AG09319 (cell line): ENCODE results near the genes TEX10, CAVIN4, CYLC2 and SMC2.

GRCh38 chr9:100352743-100353225 lies at the start of gene TEX10:
Gene TEX10 (minus strand): TSS chr9:100352942.
- RRBS, result 1% methylated on average over 36 of the region's 49 CpGs

DNA sequence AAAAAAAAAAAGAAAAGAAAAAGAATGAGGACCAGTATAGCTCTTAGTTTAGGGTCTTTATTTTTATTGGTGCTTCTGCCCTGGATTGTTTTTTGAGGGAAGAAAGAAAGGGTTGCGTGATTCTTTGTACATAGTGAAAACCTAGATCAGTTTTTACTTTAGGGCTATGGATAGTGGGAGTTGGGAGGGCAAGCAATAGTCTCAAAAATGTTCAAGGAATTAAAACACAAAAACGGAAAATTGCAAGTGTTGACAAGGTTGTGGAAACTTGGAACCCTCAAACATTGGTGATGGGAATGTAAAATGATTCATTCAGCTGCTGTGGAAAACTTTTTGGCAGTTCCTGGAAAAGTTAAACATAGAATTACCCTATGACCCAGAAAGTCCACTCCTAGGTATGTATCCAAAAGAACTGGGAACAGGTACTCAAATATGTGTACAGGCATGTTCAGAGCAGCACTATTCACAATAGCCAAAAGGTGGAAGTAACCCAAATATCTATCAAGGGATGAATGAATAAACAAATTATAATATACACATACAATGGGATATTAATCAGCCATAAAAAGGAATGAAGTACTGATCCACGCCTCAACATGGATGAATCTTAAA lies 1.2 kb upstream of the MSANTD3 start:
- RRBS, result no CpG with 5 or more reads among the region's 3 CpGs

GRCh38 chr9:100427700-100428328 lies 871 bp downstream of the MSANTD3 start:
- RRBS, result 3% methylated on average over 3 of the region's 21 CpGs

DNA sequence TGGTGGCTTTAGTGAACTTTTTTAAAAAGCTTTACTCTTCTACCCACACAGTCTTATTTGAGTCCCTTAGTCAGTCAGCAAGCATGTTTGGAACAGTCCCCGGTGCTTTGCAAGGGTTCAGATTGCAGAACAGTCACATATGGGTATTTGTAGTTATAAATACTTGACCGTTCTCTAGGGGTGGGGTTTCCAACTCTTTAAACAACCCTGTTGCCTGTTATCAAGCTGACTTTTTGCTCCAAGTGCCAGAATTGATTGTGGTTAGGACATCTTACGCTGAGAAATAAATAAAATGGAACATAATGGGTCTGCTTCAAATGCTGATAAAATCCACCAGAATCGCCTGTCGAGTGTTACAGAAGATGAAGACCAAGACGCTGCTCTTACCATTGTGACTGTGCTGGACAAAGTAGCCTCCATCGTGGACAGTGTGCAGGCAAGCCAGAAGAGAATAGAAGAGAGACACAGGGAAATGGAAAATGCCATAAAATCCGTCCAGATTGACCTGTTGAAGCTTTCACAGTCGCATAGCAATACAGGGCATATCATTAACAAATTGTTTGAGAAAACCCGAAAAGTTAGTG lies at the start of gene CAVIN4:
TSS of gene CAVIN4 (plus strand) at position 228 of the 584 bp plus-strand sequence.
- RRBS, result no CpG with 5 or more reads among the region's 10 CpGs

DNA sequence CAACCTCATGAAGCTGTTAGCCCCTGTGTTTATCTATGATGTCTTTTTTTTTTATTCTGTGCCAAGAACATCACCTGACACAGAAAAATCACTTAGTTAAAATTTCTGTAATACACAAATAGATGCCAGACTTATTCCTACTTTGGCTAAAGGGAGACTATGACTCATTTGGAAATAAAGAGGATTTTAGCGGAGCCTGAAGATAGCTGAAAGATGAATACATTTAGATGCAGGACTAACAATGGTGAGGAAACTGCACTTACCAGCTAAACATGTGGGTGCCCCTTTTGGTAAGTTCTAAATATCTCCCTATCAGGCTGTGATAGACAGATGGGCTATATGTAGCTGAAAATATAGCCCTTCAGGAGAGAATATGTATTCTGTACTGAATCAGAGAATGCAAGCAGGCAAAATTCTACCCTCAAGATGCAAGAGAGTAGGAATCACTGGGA lies 58.2 kb downstream of the BAAT start:
- RRBS, result no CpG with 5 or more reads among the region's 1 CpG

GRCh38 chr9:102995152-102995561 lies at the start of gene CYLC2:
Gene CYLC2 (plus strand): TSS chr9:102995333.
- RRBS, result no CpG with 5 or more reads among the region's 1 CpG

- RRBS, result no CpG with 5 or more reads among the region's 40 CpGs
Observed at GRCh38 chr9:104093550-104094199, 434 bp upstream of the SMC2 start.

DNA sequence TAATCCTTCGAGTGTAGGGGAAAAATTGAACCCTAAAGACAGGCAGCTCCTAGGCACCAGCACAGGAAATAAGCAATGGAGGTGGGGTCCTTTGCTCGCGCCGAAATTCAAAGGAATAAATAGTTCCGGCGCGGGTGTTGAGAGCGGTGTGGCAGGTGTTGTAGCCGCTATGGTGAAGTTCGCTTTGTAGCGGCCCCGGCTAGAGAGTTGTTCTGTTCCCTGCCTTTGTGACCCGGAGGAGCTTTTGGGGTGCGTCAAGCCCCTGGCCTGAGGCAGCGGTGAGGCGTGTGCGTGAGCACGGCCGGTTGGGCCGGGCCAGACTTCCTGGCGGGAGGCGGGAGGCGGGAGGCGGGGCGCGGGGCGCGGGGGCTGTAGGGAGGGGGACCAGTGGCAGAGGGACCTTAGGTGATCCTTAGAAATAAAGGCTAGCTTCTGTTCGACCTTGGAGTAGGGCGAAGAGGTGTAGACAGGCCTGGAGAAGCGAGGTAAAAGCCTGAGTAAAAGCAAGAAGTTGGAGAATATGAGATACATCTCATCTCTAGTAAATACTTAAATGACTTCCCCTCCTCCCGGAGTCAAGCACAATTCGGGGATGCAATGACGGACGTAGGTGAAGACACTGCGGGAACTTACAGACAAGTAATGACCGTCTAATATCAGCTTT lies at the start of gene SMC2:
TSS of gene SMC2 (plus strand) at position 110 of the 664 bp plus-strand sequence.
- RRBS, result under 1% methylated on average over 15 of the region's 37 CpGs

DNA sequence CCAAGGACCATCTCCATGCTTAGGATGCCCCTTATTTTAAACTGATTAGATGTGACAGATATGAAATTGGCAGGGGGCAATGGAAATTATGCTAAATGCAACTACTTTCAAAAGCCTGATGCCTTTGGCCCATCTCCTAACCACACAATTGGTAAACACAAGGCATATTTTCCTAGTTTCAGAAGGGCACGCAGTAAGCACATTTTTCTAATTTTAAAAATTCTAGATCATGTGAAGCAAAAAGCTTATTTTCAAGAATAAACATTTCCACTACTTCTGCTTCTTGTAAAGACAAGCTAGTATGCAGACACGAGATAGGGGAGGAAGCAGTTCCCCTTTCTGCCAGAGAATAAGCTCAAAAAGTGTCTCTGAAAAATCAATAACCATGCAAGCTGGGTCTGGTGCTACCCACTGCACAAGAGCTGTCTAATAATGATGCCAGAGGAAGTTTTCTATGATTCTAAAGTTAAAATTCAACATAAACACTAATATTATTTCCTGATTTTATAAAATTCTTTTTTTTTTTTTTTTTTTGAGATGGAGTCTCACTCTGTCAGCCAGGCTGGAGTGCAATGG lies 67.6 kb downstream of the ABCA1 start:
- RRBS, result no CpG with 5 or more reads among the region's 2 CpGs

GRCh38 chr9:104898274-104899306 lies 29.4 kb downstream of the ABCA1 start:
- RRBS, result no CpG with 5 or more reads among the region's 13 CpGs

DNA sequence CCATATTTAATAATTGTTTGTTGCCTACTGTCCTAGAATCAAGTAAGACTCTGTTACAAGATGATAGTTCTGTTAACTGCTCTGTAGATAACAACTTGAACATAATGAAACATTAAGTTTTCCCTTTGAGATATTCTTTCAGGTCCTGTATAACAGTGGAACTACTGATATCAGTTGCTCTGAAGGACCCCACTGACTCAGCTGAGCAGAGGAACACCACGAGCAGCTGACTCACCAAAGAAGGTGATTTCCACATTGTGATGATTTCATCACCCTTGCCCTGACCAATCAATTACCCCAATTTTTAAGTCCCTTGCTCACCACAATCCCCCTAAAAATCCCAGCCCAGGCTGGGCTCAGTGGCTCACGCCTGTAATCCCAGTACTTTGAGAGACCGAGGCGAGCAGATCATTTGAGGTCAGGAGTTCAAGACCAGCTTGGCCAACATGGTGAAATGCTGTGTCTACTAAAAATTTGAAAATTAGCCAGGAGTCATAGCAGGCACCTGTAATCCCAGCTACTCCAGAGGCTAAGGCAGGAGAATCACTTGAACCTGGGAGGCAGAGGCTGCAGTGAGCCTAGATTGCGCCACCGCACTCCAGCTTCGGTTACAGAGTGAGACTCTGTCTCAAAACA lies 125.3 kb upstream of the ABCA1 start:
- RRBS, result no CpG with 5 or more reads among the region's 7 CpGs

- RRBS, result no CpG with 5 or more reads among the region's 1 CpG
Observed at GRCh38 chr9:105141527-105142010, 102.9 kb upstream of the SLC44A1 start.

- RRBS, result 2% methylated on average over 45 of the region's 56 CpGs
Observed at GRCh38 chr9:105655885-105656524, 6.3 kb upstream of the TAL2 start.

DNA sequence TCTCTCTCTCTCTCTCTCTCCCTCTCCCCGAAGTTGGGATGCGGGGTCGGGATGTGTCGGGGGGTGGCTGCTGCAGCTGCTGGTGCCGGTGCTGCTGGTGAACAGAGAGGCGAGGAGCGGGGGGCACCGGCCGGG lies 992 bp downstream of the ZNF462 start:
- RRBS, result 0% methylated on average over 3 of the region's 9 CpGs

DNA sequence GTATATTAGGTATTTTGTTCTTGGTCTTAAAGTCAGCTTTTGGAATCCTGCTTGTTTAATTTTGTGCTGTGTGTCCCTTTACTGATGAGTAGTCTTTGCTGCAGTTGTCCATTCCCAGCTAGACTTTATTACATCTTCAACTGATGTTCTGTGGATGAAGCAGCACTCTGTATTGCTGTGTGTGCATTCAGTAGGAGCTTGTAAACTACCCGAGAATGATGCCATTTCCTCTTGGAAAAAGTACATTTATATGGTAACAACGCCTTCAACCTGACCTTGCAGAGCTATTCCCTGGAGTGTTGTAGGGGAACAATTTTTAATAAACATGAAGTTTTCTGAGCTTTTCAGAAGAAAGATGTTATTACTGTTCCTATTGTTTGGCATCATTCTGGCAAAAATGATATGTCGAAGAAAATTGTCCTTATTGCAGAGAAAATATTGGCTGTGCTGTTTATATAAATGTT lies 13.5 kb downstream of the ZNF462 start:
- RRBS, result no CpG with 5 or more reads among the region's 3 CpGs

- RRBS, result no CpG with 5 or more reads among the region's 4 CpGs
Observed at GRCh38 chr9:107010760-107011238, 147.8 kb downstream of the ZNF462 start.

GRCh38 chr9:107011239-107012264 lies 148.6 kb downstream of the ZNF462 start:
- RRBS, result no CpG with 5 or more reads among the region's 15 CpGs

GRCh38 chr9:107269623-107270118 lies 13.4 kb upstream of the RAD23B start:
- RRBS, result no CpG with 5 or more reads among the region's 4 CpGs

DNA sequence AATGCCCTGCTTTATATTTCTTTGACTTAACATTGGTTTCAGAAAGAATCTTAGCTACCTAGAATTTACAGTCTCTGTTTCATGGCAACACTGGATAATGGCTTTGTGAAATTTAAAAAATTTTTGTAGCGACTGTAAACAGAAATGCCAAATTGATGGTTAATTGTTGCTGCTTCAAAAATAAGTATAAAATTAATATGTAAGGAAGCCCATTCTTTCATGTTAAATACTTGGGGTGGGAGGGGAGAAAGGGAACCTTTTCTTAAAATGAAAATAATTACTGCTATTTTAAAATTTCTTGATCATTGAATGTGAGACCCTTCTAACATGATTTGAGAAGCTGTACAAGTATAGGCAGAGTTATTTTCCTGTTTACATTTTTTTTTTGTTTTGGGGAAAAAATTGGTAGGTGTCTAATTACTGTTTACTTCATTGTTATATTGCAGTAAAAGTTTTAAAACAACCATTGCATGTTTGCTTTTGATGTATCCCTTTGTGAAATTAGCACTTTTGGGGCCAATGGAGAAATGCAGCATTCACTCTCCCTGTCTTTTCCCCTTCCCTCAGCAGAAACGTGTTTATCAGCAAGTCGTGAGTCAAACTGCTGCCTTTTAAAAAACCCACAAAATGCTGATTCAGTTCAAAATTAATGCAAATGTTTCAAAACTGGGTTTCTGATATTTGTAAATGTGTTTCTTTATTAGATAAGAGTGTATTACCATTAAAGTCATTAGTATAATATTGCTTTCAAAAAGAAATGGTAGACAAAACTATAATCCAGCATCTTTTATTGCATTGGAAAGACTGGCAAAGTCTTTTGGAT lies 47.1 kb downstream of the RAD23B start:
- RRBS, result no CpG with 5 or more reads among the region's 3 CpGs

GRCh38 chr9:107368207-107369229 lies 85.4 kb downstream of the RAD23B start:
- RRBS, result no CpG with 5 or more reads among the region's 12 CpGs